Myometrial cell (primary cell): ENCODE data around the genes FAM117B, CTLA4 and ICOS.

GRCh38 chr2:202280651-202281264 lies 15.2 kb downstream of the NOP58 start:
- RAMPAGE, long total RNA, result no peak

GRCh38 chr2:202374932-202375937 lies 892 bp upstream of the BMPR2 start:
- RAMPAGE, long total RNA, result no peak

GRCh38 chr2:202377168-202377778 lies 1.1 kb downstream of the BMPR2 start:
- RAMPAGE, long total RNA, result no peak

- RAMPAGE, long total RNA, result no peak
These were observed 3.3 kb downstream of the BMPR2 start for GRCh38 chr2:202379407-202379913.

- RAMPAGE, long total RNA, result no peak
These were observed 34.6 kb upstream of the FAM117B start for GRCh38 chr2:202600097-202600546.

- RAMPAGE, long total RNA, result no peak
These were observed at the start of gene FAM117B for GRCh38 chr2:202634269-202635239. Gene FAM117B, plus strand, starts transcription at chr2:202634969.

DNA sequence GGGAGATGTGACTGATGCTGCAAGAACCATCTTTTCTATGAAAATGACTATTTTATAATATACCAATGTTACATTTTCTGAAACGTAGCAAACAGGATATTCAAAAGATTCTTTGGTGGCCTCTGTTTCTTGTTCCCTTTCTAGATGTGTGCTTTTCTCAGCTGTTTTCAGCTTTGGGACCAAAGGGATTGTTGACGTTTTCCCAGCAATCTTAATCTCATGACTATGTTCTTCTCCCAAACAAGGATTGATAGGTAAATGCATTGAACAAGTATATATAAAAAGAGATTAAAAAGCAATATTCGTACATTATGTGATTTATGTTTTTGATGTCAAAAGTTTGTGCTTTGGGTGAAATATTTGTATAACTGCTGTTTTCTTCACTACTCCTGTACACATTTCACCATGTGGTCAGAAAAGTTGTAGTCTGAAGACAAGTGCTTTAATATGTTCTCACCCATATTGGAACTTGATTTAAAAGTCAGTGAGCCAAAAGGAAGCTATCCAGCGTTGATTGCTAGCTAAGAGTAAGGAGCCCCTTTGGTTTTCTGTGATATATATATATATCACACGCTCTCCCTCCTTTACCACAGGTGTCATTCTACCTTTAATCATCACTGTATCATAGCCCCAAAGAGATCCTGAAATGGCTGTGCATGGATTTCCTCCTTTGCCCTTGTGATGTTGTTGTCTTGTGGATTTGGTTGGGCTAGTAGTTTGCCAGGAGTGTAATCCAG lies 105.3 kb downstream of the ICA1L start:
- RAMPAGE, long total RNA, result no peak

GRCh38 chr2:203190431-203190949 lies 48.3 kb upstream of the CYP20A1 start:
- RAMPAGE, long total RNA, result no peak

- RAMPAGE, long total RNA, result no peak
These were observed 83.2 kb upstream of the CD28 start for GRCh38 chr2:203623187-203623609.

- RAMPAGE, long total RNA, result no peak
These were observed 34.5 kb upstream of the CD28 start for GRCh38 chr2:203671891-203672299.

DNA sequence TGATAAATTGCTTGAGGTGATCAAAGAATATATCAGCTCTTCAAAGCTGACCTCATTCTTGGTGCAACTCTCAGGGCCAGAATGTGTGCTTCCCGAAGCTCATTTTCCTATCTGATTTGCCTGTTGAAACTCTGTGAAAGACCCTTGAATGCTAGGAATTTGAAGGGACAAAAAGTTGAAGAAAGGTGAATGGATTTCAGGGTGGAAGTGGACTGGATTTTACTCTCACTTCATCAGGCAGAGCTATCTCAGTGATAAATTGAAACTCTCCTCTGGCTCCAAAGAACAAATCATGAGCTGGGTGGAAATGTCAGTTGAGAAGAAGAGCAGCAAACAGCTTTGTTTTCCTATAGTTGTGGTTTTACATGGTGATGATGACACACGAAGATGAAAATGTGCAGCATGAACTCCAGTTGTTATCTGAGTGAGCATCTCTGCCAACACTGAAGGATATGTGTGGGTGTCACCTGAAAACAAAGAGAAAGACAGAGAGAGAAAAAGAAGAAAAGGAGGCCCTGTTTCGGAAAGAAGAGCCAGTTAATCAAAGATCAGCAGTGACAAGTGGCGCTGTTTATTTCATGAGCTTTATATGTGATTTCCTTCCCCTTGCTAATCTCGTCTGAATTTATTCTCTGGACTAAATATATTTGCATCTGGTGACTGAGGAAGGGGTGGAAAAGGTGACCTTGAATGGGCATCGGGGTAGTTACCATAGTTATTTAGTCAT lies 34.5 kb downstream of the CD28 start:
- RAMPAGE, long total RNA, result no peak

DNA sequence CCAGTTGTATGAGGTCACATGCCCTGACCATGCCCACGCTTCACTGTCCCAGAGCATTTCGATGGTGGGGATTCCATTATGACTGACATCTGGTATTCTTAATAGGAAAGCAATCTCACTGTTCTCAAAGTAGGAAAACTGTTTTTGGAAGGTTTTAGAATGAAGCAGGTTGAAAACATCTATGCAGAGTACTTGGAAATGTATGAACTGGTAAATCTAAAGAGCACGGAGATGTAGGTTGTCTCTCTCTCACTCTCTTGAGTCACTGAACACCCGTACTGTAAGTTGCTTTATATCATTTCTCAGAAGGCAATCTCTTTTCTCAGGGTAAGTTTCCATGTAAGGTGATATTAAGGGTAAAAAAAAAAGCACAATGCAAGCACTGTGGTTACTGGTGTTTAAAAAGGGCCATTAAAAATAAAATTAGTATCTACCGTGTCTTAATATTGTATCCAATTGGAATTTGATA lies 36.9 kb upstream of the CTLA4 start:
- RAMPAGE, long total RNA, result no peak

- RAMPAGE, long total RNA, result no peak
These were observed at the start of gene CTLA4 for GRCh38 chr2:203867330-203868002. Gene CTLA4, plus strand, starts transcription at chr2:203867771.

DNA sequence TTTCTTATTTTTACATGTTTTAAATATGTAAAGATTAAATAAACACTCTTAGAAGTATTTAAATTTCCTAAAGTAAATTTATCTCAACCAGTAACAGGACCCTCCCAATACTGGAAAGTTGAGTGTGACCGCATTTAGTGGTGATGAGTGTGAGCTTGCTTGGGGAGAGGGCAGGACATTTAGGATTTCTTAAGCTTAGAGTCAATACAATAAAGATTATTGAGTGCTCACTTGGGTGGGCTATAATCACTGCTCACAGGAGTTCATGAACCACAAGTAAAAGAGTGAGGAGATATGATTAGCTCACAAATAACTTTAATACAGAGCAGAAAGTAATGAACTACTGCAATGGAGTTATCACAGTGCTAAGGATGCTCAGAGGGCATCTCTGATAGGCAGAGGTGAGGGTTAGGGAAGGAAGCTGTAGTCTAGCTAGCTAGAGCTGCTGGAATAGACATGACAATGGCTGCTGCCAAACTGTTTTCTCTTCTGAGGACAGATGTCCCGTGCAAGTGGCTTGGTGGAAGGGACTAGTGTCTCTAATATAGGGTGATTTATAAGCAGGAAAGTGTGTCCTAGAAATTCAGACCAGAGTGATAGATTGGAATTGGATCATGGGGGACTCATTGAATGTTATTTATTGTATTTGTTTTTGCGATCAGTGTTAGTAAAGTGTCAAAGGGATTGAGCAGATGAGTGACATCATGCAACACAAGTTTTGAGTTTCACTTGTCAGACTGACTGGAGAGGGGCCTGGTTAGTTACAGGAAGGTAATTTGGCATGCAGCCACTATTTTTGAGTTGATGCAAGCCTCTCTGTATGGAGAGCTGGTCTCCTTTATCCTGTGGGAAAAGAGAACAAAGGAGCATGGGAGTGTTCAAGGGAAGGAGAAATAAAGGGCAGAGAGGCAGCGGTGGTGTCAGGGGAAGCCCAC lies 1.6 kb downstream of the CTLA4 start:
- RAMPAGE, long total RNA, result no peak

- RAMPAGE, long total RNA, result no peak
These were observed at the start of gene ICOS for GRCh38 chr2:203936452-203936960. Gene ICOS, plus strand, starts transcription at chr2:203936763.

DNA sequence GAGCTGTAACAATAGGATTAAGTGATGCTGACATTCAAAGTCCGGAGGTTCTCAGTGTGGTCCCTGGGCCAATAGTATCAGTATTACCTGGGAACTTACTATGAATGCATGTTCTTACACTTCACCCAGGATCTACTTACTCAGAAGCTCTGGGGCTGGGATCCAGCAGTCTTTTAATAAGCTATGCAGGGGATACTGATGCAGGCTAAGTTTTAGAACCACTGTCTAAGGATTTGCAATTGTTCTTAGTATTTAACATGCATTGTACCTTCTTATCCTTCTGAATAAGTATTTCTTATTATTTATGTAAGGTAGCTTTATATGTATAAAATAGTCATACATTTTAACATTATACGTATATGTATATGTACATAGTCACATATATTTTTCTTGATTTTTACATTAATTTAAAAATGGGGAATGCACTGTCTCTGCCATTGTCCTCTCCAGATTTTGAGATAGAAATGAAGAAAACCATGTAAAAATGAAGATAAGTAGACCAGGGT lies 196.7 kb downstream of the PARD3B start:
- RAMPAGE, long total RNA, result no peak

GRCh38 chr2:205616431-205616793 lies 65.9 kb upstream of the NRP2 start:
- RAMPAGE, long total RNA, result no peak

DNA sequence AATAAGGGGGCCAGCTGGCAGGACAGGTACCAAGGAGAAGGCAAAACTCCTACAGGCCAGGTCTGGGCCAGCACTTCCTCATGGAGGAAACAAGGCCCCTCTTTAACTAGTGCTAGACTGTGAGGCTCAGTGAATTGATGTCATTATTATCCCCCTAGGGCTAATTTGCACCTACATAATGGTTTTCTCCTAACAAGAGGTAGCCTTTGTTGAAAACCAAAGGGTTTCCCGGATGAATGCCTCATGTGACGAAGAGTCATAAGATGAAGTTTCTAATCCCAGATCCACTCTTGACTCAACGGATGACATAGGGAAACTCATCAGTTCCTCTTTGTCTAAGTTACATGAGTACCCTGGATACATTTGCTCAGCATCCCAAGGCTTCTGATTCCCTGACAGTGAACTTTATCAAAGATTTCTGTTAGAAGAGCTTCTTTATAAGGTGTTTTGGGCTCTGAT lies 16.6 kb downstream of the NRP2 start:
- RAMPAGE, long total RNA, result no peak

DNA sequence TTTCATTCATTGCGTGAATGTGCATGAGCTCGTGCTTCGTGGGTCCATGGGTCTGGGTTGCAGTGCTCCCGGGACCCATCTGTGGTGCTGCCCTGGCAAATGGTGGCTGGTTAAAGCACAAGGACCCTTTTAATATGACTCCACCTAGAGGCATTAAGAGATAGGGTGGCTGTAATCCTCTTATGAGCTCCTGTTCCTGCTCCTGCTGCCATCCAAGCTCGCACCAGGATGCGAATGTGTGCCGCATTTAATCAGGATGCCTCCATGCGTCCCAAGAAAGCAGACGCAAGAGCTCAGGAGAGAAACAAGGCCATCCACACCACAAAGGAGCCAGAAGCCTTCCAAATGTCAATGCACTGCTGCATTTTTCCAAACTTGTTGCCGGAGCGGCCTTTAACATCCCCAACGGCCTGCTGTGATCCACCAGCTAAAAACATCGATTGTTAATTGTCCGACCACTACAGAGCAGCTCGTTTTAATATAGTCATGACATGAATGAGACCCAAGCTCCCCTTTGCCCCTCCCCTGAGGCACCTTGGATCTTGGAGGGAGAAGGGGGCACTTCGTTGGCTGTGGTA lies 39.2 kb downstream of the NRP2 start:
- RAMPAGE, long total RNA, result no peak

- RAMPAGE, long total RNA, result no peak
These were observed 81.4 kb downstream of the NRP2 start for GRCh38 chr2:205763595-205764201.